Left lung (tissue), 1 donor: ENCODE measurements around a stretch of chr6.

GRCh38 chr6:157236899-157237098 lies 86.5 kb downstream of the TMEM242 start:
- PRO-cap: no peak

DNA sequence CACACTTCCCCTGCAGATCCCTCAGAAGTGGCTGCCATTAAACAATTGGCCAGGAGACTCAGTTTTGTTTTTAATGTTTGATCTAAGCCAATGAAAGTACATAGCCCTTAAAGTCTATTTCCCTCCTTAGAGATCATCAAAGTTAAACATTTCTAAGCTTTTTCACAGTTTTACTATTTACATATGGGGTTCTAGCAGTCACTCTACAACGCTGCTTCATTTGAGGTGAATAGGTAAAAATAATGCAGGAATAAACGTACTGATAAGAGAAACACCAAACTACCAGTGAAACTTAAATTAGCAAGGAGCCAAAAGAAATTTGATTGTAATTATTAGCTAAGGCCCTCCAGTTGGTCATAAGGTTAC lies 15.3 kb downstream of the TMEM242 start:
- PRO-cap: no peak

DNA sequence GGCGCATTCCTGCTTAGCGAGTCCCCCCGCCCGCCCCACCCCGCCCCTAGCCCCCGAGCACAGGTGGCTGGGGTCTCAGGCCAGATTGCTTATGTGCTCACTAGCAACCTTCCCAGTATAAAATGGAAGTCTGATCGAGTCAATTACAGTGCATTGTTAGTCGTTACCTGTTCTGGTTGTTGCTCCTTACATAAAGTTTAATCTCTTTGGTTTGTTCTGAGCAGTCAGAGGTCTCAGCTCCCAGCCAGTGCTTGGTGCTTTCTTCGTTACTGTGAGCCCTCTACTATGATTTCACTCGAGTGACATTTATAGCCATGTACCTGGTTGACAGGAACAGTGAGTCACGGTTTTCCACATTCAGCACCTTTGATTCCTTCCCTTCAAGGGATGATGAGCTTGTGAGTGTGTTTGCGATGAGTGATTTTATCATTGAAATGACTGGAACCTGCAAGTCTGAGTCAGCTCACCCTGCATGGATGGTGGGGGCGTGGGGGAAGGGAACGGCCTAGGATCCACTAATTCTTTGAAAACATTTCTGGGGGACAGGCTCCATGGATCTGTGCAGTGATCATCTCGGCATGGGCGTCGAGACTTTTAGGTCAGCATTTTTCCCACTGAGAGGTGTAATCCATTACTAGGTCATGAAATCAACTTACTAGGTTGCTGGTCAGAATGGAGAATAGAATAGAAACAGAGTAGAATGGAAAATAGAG lies 47.8 kb downstream of the ZDHHC14 start:
- PRO-cap: no peak

DNA sequence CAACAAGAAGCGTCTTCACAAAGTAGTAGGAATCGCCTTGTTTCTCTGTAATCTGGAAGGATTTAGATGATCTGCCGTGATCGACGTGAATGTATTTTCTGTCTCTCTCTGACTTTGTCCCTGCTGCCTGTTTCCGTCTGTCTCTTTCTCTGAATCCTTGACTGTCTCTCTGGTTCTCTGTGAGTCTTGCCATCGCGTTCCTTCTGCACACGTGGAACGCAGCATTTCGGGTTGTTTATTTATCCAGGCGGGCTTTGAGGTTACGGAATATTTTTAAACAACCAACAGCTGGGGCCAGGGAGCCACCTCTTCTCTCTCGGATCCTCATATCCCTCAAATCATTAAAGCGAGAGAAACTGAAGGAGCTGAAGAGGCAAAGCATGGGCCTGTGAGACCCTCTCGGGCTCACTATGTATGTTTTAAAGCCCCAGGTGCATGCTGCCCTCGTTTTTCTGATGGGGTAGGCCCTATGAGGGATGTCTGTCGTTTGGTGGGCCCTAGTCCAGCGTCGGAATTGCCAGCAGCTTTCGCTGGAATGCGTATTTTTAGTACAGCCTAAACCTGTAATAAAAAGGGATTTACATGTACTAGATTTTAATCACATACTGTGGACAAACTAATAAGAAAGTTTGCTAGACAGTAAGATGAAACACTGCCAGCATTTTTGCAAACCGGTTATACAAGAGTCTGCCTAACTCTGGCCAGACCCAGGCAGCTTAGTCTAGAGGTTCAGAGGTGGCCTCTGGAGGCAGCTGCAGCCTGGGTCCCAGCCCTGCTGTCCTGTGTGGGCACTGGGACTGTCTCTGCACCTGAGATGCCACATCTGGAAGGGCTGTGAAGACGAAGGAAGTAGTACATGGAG lies 216.1 kb downstream of the ZDHHC14 start:
- PRO-cap: no peak

- PRO-cap: no peak
These were observed 70.4 kb upstream of the SNX9 start for GRCh38 chr6:157752519-157753238.

GRCh38 chr6:157839655-157840135 lies 16.6 kb downstream of the SNX9 start:
- PRO-cap: no peak

DNA sequence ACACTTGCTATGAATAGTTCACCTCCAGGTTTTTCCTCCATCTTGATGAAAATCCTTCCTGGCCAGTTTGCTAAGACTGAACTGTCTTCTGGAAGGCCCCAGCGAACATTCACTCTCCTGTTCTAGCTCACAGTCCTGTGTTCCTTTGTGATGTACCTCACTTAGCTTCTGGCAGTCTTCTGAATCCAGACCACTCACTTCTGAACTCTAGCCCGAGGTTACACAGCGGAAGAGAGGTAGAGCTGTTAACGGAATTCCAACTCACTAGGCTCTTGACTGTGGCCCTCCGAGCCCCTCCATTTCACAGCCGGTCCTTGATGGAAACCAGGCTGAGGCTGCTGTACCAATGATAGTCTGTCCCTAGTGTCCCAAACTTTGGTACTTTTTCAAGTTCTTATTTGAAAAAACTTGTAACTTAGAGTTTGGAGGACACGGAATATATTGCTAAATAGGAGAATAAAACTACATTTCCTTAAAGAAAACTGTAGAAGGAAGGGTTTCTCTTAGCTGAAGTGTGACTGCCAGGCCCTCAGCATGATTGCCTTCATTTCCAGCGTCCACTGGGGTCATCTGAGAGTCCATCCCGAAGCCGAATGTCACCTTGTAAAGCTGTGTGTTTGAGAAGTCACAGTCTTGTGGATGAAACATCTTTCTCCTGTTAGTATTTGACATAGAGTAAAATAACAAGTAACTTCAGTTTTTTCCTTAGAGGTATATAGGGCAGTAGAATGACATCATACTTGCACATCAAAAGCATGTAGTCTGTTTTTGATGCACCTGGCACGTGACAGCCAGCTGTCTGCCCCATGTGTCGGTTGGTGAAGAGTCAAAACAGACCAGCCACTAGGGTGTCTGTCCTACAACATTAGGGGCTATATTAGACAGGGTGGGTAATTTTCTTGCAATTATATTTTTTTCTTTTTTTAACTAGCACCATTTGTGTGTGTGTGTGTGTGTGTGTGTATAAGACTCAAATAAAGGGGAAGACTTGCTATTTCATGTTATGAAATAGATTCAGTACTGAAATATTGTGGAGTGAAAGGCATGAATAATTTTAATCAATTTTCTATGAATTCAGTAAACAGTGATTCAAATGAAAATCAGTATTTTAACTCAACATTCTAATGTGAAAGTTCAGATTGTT lies 70.0 kb downstream of the SNX9 start:
- PRO-cap: no peak

- PRO-cap: no peak
These were observed 75.6 kb downstream of the SNX9 start for GRCh38 chr6:157898388-157899265.

DNA sequence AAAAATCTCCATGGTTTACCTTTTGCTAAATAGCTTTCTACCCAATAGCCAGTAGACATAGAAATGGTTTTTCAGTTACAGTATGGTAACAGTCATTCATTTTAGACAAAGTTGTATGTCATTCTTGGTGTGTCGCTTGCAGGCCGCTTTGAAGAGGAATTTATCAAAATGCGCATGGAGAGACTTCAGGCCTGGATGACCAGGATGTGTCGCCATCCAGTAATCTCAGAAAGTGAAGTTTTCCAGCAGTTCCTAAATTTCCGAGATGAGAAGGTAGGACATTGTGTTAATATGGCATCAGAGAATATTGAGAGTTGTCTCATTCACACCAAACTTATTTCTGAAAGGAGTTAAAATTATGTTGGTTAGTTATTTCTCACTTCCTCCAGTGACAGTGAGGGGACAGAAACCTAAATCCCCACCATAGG lies 60.3 kb upstream of the SYNJ2 start:
- PRO-cap: no peak

GRCh38 chr6:157966975-157967560 lies 14.6 kb upstream of the SYNJ2 start:
- PRO-cap: no peak

- PRO-cap: no peak
These were observed 765 bp upstream of the SYNJ2 start for GRCh38 chr6:157980886-157981310.

DNA sequence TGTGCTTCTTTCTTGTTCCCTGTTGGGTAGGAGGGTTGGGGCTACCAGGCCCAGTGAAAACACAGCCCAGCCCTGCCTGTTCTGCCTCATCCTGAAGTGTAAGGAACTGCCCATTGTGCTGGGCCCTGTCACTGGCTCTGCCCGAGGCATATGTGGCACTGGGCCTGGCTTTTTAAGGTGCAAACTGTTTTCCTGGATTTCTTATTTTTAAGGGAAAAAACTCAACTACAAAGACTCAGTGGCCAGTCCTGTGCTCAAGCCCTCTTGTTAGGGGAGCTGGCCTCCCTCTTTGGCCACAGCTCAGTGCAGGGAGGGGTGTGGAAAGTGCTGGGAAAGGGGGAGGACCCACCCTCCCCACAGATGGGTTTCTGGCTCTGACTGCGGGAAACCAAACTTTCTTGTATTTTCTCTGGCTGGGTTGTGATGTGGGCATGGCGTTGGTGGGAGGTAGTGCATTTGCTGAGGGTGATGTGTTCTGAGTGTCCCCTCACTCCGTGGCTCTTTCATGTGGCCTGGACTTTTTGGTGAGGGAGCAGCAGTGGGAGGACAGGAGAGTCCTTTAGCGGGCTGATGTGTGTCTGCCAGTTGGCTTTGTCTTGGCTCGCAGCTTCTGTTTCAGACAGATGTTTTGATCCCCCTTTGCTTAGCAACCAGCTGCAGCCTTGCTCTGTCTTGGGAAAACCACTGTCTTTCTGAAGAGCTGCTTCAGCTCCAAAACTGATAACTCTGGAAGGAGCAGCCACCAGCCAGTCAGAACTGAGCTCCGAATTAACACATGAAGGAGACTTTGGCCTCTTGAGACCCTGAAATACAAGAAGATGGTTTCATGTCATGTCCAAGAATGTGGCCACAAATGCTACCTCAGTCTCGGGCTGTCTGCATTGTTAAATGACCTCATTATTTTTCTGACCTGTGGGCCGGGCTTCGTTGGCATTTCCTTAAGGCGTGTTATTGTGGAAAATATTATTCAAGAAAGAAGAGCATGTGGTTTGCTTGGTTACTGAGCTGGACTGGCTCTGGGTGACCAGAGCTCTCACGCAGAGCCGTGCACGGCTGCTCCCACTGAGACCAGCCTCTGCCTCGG lies 21.4 kb downstream of the SYNJ2 start:
- PRO-cap: no peak

DNA sequence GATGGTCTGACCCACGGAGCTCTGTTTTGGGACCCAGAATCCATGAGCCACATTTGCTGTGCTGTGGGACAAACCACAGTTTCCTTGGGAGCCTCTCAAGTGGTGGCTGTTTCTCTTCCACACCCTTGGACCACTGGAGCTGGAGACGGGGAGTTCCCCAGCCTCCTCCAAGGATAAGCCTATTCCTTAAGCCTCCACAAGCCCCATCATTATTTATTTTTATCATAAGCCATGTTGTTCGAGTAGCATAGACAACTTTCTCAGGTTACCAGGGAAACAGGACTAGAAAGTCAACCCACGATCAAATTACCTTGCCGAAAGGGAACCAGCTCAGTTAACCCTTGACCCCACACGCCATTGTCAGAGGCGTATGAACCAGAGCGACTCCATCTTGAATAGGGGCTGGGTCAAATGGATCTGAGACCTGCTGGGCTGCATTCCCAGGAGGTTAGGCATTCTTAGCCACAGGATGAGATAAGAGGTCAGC lies 22.2 kb downstream of the SYNJ2 start:
- PRO-cap: no peak

GRCh38 chr6:158377760-158378758 lies 65.8 kb downstream of the TULP4 start:
- PRO-cap: no peak

DNA sequence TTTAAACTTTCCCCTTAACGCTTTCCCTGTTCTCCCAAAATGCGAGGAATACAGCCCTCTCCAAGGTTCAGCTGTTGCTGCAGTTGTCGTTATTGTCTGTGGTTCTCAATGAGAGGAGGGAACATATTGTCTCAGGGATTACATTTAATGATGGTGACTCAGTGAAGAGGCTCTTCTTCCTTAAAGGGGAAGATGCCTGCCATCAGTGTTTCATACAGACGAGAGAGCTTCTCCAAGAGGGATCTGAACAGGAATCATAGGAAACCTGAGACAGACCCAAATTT lies 59.9 kb upstream of the TMEM181 start:
- PRO-cap: no peak

DNA sequence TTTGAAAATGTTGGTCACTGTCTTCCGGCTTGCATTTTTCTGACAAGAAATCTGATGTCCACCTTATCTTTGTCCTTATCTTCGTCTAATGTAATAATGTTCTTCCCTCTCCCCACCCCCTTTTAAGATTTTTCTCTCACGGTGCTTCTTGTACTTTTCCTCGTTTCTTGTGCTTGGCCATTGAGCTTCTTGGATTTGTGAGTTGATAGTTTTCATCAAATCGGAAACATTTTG lies 41.7 kb downstream of the DYNLT1 start:
- PRO-cap: no peak

DNA sequence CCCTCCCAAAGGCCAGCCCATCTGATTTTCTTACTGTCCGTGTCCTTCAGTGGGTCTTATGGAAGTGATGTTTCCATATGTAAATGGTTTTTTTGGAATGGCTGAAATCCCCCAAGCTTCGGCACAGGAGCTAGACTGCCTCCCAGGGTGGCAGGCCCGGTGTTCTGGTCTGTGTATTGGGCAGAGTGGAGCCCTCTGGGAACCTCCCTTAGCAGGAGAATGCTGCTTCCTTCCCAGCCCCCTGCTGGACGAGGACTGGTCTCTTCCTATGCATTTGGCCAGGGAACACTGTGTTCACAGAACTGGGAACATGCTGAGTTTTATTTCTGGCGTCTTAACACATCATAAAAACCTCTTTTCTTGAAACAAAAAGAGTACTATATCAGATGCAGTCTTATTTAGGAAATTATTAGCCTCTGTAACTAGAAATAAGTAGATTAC lies 56.5 kb downstream of the SYTL3 start:
- PRO-cap: no peak

DNA sequence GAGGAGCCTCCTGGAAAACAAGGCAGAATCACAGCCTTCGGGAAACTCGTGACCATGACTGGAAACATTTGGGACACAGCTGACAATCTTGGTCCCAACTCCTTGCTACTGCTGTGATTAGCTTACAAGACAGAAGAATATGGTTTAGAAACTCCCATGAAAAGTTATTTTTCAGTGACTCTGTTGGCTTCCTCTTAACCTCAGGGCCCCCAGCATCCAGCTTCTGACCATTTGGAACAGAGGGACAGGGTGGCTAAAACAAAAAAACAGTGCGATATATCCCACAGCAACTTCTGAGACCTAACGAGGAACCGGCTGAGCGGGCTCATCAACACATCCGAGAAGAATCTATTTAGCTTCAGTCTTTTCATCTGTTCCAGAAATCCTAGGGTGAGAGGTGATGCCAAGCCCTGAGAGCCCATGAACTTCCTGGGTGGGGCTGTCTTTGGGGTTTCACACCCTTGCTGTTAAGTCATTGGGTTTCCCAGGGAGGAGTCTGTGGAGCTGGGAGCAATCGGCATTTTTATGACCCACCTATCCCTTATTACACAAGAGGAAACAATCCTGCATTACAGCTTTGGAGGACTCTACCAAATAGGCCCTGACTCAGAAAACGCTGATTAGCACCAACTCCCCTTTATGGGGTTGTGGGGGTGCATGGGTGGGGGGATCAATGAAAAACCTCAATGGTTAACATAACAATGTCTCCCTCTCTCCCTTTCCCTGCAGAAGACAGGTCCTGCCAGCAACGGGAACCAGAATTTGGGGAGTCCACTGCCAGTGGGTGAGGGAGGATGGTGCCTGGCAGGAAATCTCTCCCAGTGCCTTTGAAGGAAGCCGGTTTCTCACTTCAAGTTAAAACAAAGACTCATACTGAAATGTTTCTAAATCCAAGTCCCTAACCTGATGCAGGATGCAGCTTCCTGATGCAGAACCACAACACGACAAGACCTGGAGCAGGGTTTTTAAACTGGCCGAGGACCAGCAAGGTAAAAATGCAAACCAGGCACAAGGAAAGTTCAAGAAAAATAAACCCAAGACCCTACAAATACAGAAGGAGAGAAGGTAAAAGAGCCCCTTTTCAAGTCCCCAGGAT lies 46.3 kb downstream of the EZR start:
- PRO-cap: no peak

GRCh38 chr6:158786433-158786755 lies 32.8 kb downstream of the EZR start:
- PRO-cap: unidirectional peak, minus-strand start at chr6:158786497

DNA sequence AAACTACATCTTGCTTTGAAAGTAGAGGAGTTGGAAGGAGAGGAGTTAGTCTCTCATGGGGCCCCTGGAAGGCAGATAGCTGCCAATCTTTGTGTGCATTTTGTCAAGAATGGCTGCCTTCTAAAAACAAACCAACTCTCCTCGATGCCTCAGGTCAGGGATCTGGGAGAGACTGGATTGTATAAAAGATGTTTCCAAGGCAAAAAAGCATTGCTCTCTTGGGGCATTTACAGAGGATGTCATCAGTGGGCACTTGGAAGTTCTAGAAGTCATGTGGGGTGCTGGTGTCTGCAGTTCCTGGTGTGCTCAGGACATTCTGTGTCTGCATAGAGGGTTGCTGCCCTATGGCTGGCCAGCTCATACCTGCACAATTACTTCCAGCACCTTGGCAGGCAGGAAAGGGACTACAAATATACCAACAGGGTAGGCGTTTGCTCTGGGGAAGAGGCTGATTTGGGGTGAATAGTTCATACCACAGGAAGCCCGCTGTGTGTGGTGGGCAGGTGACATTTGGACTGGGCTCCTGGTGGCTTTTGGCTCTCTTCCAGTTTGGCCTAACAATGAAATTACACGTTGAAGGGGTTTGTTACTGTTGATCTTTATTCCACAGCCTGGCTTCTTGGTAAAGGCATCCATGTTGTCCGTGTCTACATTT lies 88.4 kb downstream of the RSPH3 start:
- PRO-cap: no peak